ENCODE measurements around a stretch of chr3.

- RRBS, result no CpG with 5 or more reads among the region's 14 CpGs
Measured at GRCh38 chr3:141600171-141600858, 113.5 kb downstream of the RASA2 start.

GRCh38 chr3:142014915-142015813 lies 134.2 kb downstream of the TFDP2 start:
- RRBS, result no CpG with 5 or more reads among the region's 5 CpGs

- RRBS, result no CpG with 5 or more reads among the region's 4 CpGs
Measured at GRCh38 chr3:142530449-142531086, 48.0 kb downstream of the ATR start.

- RRBS, result no CpG with 5 or more reads among the region's 1 CpG
Measured at GRCh38 chr3:142733927-142734575, 10.2 kb downstream of the TRPC1 start.

- RRBS, result no CpG with 5 or more reads among the region's 8 CpGs
Measured at GRCh38 chr3:142820945-142821236, 68.0 kb downstream of the PCOLCE2 start.

GRCh38 chr3:143000881-143001510 lies 374 bp upstream of the U2SURP start:
- RRBS, result under 1% methylated on average over 8 of the region's 30 CpGs

- RRBS, result no CpG with 5 or more reads among the region's 4 CpGs
Measured at GRCh38 chr3:145409602-145410152, 751.3 kb downstream of the PLOD2 start.

DNA sequence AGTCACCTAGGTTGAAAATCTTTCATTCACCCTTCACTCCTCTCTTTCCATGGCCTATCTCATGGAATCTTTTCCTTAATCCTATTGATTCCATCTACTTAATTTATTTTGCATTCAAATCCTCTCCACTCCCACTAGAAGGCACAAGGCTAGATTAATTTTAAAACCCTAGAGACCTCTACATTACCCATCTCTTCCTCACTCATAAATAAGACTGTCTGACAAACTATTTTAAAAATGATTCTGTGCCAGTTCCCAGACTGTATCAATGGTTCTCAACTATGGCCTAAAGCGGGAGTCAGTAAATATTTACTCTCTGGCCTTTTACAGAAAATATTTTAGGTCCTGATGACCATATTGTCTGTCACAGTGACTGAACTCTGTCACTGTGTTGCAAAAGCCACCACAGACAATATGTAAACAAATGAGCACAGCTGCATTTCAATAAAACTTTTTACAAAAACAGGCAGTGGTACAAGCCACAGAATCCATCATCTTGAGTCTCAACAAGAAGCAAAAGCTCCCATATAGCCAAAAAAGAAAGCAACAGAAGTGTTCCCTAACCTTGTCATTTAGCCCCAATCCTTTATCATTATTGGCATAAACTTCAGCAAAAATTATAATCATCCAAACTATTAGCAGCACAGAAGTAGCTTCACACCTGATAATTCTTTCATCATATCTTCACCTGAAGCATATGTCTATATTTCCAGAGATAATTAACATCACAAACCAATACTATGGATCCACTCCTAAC lies 45.3 kb downstream of the PLOD2 start:
- RRBS, result no CpG with 5 or more reads among the region's 1 CpG

- RRBS, result no CpG with 5 or more reads among the region's 3 CpGs
Measured at GRCh38 chr3:146164804-146165521, 4.0 kb upstream of the PLOD2 start.

GRCh38 chr3:146221835-146223249 lies 28.6 kb downstream of the PLSCR4 start:
- RRBS, result no CpG with 5 or more reads among the region's 12 CpGs

DNA sequence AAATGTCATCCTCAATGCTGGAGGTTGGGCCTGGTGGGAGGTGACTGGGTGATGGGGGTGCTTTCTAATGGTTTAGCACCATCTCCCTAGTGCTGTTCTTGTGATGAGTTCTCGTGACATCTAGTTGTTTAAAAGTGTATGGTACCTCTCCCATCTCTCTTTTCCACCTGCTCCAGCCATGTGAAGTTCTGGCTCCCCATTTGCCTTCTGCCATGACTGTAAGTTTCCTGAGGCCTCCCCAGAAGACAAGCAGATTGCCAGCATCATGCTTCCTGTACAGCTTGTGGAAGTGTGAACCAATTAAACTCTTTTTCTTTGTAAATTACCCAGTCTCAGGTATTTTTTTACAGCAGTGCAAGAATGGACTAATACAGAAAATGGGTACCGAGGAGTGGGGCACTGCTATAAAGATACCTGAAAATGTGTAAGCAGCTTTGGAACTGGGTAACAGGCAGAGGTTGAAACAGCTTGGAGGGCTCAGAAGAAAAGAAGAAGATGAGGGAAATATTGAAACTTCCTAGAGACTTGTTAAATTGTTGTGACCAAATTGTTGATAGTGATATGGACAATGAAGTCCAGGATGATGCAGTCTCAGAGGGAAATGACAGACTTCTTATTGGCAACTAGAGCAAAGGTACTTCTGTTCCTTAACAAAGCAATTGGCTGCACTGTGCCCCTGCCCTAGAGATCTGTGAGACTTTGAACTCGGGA lies 15.6 kb downstream of the PLSCR4 start:
- RRBS, result no CpG with 5 or more reads among the region's 3 CpGs

- RRBS, result no CpG with 5 or more reads among the region's 4 CpGs
Measured at GRCh38 chr3:147398981-147399664, 7.2 kb downstream of the ZIC4 start.

- RRBS, result 41% methylated on average over 48 of the region's 107 CpGs
Measured at GRCh38 chr3:147409480-147410558, 654 bp downstream of the ZIC1 start.

GRCh38 chr3:147424266-147424737 lies 15.1 kb downstream of the ZIC1 start:
- RRBS, result 40% methylated on average over 14 of the region's 25 CpGs

DNA sequence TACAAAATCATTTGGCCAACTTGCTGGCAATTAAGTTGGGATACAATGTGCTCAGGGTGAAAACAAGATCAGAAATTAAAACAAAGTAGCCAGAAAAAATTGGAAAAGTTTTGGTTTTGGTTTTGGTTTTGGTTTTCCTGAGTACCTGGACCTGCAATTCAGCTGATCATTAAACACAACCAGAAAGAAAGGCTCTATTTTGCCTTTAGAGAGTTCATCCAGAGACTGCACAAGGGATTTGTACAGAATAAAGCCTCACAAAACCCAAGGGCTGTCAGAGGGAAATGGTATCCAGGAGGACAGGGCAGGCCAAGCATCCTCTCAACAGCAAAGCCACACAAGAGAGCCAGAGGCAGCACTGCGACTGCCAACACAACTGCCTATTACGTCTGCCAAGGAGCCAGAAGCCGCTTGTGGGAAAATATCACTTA lies 618.5 kb upstream of the AGTR1 start:
- RRBS, result no CpG with 5 or more reads among the region's 3 CpGs

DNA sequence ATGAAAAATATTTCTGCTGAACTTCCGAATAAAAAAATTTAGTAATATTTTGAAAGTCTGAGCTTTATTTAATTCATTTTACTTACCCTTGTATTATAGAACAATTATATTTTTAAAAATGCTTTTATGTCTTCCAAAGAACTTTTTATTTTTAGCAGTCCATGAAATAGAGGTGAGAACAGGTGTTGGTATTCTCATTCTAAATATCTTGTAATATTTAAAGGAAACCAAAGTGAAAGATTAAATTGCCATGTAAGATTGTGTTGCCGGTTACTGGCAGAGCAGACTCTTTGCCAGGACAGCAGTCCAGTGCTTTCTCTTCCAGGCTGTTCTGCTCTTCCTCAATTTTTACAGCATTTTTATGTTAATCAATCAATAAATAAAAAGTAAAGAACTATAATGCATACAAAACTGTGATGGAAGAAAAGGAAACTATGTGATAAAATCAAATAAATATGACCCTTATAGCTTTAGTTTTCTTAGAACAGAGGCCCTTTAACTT lies 33.8 kb downstream of the AGTR1 start:
- RRBS, result no CpG with 5 or more reads among the region's 2 CpGs

- RRBS, result no CpG with 5 or more reads among the region's 2 CpGs
Measured at GRCh38 chr3:148794336-148794676, 33.3 kb upstream of the CPB1 start.

DNA sequence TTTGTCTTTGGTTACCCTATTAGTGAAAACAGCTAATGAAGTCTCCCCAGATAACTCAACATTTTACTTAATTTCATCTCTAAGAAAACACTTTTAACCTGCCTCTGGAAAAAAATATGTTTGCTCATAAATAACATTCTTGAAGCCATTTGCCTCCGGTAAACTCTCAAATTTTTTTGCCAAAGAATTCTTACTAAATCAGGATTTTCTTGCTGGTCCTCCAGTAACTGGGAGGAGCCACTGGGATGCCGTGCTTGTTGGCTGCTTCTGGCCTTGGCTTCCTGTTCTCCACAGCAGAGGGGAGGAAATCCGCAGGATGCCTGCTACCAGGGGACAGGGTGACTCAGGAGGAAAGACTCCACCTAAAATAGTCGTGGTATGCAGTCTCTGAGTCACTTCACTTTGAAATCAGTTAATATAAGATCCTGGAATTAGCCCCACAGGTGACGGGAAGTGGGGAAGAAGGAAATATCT lies 6.4 kb upstream of the TM4SF18 start:
- RRBS, result no CpG with 5 or more reads among the region's 5 CpGs

Measured in GM12891 (cell line).